Gallbladder (tissue), 1 donor: ENCODE results near the genes APBB3, TMCO6, PCDHB12, PCDHGB1, PCDHGA5 and HDAC3.

- PRO-cap: bidirectional peak, plus-strand start at chr5:140564828, minus-strand start at chr5:140564349
Observed at GRCh38 chr5:140564142-140564921, at the start of gene APBB3. APBB3 (minus strand) TSS chr5:140564598.

GRCh38 chr5:140639049-140640042 lies at the start of gene TMCO6:
TMCO6 (plus strand) TSS chr5:140639451.
- PRO-cap: bidirectional peak, plus-strand start at chr5:140639463, minus-strand start at chr5:140639144; bidirectional peak, plus-strand start at chr5:140639788, minus-strand start at chr5:140639690; unidirectional peak, minus-strand start at chr5:140639853

DNA sequence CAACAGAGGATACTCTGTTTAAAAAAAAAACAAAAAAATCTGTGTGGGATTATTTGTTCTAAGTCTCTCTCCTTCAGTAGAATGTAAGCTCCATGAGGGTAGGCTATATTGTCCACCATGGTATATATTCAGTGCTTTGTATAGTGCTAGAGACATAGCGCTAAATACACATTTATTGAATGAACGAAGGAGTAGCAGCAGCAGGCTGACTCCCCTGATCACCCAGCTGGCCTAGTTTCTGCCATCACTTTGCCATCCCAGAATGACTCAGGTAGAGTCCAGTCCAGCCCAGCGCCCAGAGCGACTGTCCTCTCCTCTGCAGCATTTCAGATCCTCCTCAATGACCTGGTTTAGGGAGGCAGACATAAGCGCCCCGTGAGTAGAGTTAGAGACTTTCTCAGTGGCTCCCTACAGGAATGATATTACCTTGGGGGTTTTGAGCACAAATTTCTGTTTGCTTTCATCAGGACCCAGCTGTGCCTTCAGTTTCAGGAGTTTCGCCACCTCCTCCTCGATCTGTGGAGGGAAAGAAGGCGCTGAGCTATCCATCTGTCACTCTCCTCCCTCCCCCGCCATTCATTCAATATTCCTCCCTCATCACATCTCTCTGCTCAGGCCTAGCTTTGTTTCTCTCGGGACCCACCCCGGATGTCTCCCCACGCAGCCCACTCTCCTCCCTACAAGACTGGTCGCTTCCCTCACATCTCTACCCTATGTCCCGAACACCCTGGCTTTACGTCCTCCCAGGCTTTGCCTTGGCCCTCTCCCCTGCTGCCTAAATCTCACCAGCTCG lies 545 bp downstream of the HARS1 start:
- PRO-cap: no peak

DNA sequence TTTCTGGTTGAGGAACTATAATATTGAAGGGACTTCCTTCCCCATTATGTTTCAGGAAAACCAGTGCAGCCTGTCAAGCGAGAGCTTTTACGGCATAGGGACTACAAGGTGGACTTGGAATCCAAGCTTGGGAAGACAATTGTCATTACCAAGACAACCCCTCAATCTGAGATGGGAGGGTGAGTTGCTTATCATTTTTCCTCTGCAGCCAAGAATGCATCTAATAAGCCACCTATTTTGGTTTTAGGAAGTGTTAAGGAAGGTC lies 1.6 kb downstream of the ZMAT2 start:
- PRO-cap: no peak

DNA sequence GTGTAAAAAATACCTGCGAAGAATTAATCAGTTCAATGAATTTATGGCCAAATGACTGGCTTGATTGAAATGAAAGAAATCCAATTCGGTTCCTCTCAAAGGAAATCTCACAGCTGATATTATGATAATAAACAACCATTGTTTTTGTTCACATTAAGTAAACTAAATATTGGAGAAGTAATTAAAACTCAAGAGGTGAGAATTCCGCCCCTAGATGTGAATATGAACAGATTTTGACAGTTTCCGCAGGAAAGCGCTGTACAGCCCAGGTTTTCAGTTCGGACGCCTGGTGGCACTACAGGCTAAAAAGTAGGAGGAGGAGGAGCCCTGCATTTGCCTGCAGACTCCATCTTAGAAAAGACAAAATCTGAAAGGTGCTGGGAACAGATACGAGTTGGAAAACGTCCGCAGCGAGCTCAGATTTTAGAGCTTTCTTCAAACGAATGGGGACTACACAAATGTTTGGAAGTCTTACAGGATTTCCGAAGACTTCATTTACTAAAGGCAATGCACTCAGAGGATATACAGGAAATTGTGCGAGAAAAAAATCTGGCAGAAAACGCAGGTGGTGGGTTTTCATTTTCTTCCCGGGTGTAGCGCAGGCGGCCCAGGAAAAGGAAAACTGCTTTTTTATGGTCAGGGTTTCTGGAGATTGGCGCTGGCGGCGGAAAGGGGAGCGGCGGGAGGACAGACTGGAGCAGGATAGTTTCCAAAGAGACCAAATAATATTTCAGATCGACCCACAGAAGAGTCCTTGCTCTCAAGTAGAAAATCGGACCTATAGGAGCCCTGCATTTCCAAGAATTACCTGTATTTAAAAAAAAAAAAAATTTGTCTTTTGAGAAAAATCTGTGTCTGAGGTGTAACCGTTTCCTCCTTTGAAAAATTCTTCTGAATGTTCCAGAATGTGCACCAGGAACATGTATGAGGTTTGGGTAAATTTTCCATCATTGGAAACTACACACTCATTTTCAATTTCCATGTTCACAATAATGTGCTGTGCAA lies 9.8 kb upstream of the PCDHB2 start:
- PRO-cap: no peak

DNA sequence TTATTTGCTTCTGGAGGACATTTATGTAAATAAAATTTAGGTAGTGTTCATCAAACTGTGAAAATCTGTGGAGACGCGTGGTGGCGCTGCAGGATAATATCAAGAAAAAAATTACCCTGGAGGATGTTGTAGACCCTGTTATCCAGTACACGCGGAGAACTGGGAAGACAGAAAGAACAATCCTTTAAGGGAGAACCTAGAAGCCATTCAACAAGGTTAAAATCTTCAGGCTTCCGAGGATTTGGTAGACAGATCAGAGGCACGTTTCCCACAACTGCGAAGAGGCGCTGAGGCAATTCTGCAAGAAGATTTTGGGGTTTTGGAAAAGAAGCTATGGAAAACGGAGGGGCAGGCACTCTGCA lies at the start of gene PCDHB12:
TSS of gene PCDHB12 (plus strand) at position 145 of the 362 bp plus-strand sequence.
- PRO-cap: no peak

- PRO-cap: no peak
Observed at GRCh38 chr5:141349797-141350594, at the start of gene PCDHGB1. PCDHGB1 (plus strand) TSS chr5:141350099.

GRCh38 chr5:141363983-141364561 lies at the start of gene PCDHGA5:
PCDHGA5 (plus strand) TSS chr5:141364162.
- PRO-cap: no peak

GRCh38 chr5:141485223-141485701 lies 432 bp downstream of the PCDHGC4 start:
- PRO-cap: no peak

GRCh38 chr5:141507595-141508324 lies 18.9 kb downstream of the PCDHGC5 start:
- PRO-cap: no peak

DNA sequence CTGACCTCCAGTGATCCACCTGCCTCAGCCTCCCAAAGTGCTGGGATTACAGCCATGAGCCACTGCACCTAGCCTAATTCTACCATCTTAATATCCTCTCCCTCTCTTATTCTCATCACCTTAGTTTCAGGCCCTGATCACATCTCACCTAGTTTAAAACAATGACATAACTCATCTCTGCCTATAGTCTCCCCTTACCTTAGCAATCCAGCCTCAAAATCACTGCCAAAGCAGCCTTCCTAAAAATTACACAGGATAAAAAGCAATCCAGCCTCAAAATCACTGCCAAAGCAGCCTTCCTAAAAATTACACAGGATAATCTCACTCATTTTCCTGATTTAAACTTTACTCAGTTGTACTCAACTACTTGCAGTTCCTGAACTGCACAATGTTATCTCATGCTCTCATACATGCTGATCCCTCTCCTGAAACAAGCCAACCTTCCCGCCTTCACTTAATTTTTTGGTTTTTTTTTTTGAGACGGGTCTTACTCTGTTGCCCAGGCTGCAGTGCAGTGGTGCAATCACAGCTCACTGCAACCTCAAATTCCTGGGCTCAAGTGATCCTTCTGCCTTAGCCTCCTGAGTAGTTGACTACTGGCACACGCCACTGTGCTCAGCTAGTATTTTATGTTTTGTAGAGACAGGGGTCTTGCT lies 43.0 kb downstream of the PCDHGC5 start:
- PRO-cap: no peak

GRCh38 chr5:141586817-141587326 lies 31.9 kb downstream of the DIAPH1 start:
- PRO-cap: no peak

DNA sequence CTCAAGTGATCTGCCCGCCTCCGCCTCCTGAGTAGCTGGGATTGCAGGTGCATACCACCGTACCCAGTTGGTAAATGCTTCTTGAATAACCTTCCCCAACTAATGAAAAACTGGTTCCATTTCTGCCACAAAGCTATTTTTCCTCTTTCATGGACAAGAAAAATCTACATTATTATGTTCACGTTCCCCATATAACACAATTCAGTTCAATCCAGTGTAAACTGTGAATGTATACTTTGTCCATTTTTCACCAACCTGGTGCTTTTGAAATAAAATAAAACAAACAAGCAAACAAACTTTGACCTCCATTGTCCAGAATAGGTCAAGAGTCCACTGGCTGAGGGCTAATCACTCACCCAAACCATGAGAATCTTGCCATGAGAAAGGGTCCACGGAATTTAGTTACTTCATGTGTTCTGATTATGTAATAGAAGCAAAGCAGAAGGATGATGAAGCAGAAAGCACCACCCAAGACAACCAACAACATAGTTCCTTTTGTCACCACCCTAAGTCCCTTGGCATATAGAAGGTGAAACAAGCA lies 28.7 kb downstream of the DIAPH1 start:
- PRO-cap: no peak

GRCh38 chr5:141636690-141637118 lies at the start of gene HDAC3:
HDAC3 (minus strand) TSS chr5:141636849.
- PRO-cap: bidirectional peak, plus-strand start at chr5:141637001, minus-strand start at chr5:141636849

GRCh38 chr5:141680760-141681600 lies 1.1 kb downstream of the ARAP3 start:
- PRO-cap: unidirectional peak, plus-strand start at chr5:141681136; unidirectional peak, plus-strand start at chr5:141681163

DNA sequence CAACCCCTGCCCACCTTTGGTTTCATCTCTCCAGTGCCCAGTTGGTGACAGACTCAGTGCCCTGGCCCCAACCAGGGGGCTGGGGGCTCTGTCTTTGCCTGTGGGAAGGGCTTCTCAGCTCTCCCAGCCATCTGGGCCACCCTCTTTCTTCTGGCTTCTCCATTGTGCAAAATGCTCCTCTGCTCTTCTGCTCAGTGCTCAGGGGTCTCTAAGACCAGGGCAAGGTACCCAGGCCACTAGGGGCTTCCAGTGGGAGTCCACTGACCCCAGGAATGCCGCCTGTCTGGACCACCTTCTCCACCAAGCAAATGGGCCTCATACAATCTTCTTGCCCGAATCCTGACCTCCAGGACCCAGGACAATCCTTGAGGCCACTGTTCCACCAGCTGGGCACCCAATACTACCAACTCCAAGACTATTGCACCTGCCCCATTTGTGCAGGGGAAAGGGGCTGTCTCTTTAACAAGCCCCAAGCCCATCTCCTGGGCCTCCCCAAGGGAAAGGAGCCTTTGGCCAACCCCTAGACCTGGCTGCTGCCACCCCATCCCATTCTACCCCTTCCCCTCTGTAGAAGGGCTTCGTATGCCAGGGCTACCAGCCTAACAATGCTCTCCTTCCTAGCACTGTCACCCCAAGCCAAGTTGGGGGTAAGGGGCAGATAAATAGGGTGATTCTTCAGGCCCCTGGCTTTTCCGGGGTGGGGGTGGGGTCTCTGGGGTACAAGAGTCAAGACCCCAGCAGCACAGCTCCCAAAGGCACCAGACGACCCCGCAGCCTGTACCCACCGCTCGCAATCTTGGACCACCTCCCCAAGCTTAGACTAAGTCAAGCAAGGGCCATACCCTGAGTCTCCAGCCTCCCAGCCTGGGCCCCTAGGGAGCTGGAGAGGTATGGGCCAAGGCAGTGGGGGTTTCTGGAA lies 26.3 kb downstream of the PCDH1 start:
- PRO-cap: no peak

DNA sequence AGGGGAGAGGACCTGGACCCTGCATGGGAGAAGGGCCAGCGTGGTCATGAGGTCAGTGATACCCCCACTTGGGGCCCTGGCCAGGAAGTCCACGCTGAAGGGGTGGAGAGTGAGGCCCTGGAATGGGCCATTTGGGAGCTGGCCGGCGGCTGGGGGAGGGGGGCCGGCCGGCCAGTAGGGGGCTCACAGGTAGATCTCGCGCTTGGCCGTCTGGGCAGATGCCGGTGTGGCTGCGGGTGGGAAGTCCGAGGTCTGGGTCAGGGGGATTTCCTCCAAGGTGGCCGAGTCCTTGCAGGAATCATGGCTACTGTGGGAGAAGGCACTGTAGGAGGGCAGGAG lies 24.4 kb downstream of the PCDH1 start:
- PRO-cap: no peak

DNA sequence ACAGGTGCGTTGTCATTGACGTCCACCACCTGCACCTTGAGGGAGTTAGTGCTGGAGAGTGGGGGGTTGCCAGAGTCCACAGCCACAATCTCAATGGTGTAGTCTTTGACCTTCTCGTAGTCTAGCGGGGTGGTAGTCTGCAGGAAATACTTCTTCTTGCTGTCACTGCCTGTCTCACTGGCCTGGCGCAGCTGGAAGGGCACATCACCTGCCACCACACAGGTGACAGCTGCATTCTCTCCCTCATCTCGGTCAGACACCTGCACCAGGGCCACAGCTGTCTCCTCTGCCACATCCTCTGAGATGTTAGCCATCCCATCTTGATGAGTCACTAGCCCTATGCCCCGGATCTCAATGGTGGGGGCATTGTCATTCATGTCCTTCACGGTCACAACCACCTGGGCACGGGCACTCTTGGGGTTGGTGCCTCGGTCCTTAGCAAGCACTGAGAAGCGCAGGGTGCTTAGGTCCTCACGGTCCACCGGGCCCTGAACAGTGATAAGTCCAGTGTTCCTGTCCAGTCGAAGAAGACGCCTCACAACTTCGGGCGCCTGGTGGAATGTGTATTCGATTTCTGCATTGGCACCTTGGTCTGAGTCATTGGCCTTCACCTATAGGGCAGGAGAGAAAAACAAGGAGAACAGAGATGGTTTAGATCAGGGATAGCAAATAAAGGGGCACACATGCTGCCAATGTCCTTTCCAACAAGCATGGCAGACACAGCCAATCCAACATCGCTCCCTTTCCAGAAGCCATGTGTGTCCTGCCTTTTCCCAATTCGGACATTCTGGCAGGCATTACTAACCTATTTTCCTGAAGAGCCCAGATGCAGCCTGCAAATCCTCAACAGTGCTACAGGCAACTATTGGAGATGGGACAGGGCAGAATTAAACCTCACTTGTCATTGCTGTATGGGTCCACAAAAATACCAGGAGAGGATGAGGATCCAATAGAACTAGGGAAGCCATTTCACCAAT lies 13.1 kb downstream of the PCDH1 start:
- PRO-cap: no peak

GRCh38 chr5:141970042-141971018 lies 1.4 kb downstream of the RNF14 start:
- PRO-cap: no peak

- PRO-cap: no peak
Observed at GRCh38 chr5:142095395-142096218, 13.0 kb upstream of the NDFIP1 start.